Suprapubic skin (tissue), 4 donors: ENCODE measurements around the gene EXT2.

DNA sequence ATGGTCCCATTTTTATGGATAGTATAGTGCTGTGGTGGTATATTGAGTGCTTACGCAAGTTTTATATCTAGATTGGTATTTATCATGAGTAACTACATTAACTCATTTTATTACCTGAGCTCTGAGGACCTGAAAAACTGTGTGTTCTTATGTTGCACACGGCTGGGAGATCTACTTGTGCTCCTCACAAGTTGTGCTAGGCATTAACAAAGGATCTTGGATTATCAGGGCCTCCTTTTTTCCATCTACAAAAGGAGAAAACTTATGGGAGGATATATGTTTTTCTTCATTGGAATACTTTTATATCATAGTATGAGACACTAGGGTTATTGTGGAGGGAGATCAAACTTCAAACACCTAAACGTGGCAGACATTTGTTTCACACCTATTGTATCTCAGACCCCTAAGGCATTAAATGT, 75.3 kb downstream of the PRR5L start:
- PRO-cap = no peak
- RAMPAGE, long total RNA, 4 experiments = no peak in any of the 4 experiments

- PRO-cap = no peak
- RAMPAGE, long total RNA, 4 experiments = no peak in any of the 4 experiments
Observed at GRCh38 chr11:36421021-36421246, 89.1 kb downstream of the TRAF6 start.

- PRO-cap = no peak
- RAMPAGE, long total RNA, 4 experiments = no peak in any of the 4 experiments
Observed at GRCh38 chr11:36431620-36432337, 78.3 kb downstream of the TRAF6 start.

DNA sequence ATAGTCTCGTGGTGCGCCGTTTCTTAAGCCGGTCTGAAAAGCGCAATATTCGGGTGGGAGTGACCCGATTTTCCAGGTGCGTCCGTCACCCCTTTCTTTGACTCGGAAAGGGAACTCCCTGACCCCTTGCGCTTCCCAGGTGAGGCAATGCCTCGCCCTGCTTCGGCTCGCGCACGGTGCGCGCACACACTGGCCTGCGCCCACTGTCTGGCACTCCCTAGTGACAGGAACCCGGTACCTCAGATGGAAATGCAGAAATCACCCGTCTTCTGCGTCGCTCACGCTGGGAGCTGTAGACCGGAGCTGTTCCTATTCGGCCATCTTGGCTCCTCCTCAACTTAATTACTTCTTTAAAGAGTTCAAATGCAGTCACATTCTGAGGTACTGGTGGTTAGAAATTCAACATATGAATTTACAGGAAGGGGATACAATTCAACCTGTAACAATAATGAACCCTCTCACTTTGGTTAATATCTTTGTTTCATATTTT, 10.5 kb upstream of the RAG1 start:
- PRO-cap = no peak
- RAMPAGE, long total RNA, 4 experiments = no peak in any of the 4 experiments

- PRO-cap = no peak
- RAMPAGE, long total RNA, 4 experiments = no peak in any of the 4 experiments
Observed at GRCh38 chr11:38872296-38872611, 2274.2 kb upstream of the RAG2 start.

DNA sequence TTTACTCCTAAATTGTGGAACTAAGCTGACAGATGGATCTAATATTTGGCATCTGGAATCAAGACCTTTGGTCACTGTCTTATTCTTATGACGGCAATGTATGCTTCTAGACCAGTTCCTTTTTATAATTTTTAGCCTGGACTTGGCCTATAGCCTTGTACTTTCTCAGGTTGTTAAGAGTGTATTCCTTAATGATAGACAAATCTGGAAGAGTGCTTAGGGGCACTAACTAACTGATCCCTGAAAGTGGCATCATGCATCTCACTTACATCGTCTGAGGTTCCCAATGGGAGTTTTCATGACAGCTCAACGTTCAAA, 883.2 kb downstream of the LRRC4C start:
- PRO-cap = no peak
- RAMPAGE, long total RNA, 4 experiments = no peak in any of the 4 experiments

DNA sequence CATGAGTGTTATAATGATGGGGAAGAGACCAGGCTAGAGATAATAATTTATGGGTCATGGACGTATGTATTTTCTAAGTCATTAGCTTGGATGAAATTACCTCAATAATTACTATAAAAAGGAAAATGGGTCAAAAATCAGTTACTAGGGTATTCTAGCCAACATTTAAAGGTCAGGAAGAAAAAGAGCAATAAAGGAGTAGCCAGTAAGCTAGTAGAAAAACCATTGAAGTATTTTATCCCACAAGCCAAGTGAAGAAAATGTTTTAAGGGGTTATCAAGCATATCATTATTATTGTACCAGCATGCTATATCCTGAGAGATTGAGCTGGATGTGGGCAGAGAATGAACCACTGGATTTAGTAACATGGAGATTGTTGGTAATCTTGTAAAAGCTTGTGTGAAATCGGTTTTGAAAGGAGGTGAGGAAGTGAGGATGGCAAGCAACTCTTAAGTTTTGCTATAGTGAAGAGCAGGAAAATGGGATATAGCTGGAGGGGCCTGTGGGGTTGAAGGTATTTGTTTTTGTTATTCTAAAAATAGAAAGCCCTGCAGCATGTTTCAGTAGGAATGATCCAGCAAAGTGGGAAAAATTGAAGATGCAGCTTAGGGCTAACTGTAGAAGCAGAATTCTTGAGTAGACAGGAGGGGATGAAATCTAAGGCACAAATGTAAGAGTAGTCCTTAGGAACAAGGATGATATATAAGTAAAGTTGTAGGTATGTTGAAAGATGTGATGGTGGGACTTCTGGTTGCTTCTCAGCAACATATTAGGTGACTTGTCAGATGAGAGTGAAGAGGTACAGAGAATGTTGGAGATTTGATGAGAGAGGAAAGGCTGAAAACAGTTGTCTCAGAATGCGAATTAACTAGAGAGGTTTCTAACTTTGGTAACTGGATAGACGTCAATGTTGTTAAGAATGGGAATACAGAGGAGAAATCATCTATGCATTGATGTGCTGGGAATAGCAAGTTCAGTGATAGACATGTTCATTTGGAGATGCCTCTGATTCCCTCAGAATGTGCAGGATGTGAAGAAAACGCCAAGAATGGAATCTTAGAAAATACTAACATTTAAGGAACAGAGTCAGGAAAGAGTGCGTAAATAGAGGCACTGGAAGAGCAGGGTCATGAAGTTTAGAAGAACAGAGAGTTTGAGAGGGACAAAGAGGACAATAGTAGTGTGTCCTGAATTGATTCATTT, 64.1 kb downstream of the TTC17 start:
- PRO-cap = no peak
- RAMPAGE, long total RNA, 4 experiments = no peak in any of the 4 experiments

DNA sequence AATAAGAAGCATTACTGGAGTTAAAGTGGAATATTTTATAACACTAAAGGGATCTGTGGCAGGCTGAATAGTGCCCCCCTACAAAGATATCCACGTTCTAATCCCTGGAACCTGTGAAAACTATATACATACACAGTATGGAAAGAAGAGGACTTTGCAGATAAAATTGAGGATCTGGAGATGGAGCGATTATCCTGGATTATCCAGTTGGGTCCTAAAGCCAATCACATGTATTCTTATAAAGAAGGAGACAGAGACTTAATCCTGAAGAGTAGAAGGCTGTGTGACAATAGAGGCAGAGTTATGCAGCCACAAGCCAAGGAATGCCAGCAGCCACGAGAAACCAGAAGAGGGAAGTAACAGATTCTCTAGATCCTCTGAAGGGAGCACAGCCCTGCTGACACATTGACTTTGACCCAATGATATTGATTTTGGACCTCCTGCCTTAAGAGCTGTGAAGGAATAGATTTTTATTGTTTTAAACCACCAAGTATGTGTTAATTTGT, 103.5 kb downstream of the TTC17 start:
- PRO-cap = no peak
- RAMPAGE, long total RNA, 4 experiments = no peak in any of the 4 experiments

DNA sequence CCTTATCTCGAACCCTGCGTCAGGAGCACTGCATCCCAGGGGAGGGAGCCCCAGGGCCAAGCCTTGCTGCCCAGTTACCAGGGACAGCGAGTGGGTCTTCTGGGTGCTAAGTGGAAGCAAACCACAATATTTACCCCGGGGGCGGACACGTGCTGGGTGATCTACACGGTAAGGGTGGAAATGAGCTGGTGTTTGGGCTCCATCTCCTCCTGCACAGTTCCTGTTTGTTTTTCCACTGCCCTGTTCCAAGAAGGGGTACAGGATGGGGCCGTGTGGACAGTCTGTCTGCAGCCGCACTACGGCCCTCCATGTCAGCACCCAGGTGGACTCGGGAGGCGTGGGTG, 133.6 kb upstream of the HSD17B12 start:
- PRO-cap = no peak
- RAMPAGE, long total RNA, 4 experiments = no peak in any of the 4 experiments

DNA sequence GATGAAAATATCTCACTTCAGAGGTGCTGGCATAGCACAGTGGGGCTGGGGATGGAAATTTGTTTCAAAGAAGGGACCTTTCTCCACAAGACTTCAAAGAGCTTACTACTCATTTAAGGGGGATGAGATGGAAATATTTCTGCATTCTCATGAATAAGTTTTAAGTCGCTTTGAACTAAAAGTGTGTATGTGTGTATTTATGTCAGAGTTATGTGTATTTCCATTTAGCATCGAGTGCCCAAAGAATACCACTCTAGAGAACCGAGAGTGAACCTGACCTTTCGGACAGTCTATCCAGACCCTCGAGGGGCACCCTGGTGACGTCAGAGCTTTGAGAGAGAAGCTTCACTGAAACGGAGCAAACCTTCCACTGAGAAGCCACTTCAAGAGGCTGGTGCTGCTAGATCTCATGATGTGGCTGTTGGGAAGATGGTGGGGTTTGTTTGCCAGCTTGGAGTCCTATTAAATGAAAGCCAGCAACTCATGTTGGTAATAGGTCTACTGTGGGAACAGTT, 22.7 kb upstream of the C11orf96 start:
- PRO-cap = no peak
- RAMPAGE, long total RNA, 4 experiments = no peak in any of the 4 experiments

GRCh38 chr11:43944799-43945837, 2.7 kb downstream of the C11orf96 start:
- PRO-cap = no peak
- RAMPAGE, long total RNA, 4 experiments = no peak in any of the 4 experiments

- PRO-cap = no peak
- RAMPAGE, long total RNA, 4 experiments = no peak in any of the 4 experiments
Observed at GRCh38 chr11:43997252-43997570, 50.6 kb upstream of the ACCSL start.

DNA sequence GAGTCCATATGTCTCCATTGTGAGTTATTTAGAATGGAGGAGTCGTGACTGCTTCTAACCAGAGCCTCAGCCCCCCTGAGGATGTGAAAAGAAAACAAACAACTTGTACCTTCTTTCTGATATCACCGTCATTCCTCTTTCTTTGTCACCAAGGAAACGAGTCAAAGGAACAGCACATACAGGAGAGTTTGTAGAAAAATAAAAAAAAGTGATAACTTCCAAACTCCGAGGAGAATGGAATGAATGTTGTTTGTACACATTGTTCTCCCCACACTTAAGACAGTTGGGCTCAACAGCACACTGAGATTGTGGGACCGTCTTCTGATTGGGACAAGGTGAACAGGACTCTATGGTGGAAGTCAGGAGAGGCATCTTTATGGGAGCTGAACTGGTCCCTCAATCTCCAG, 11.5 kb upstream of the EXT2 start:
- PRO-cap = no peak
- RAMPAGE, long total RNA, 4 experiments = no peak in any of the 4 experiments

GRCh38 chr11:44095372-44096411, at the start of gene EXT2:
Gene EXT2 (plus strand): TSS chr11:44095678.
- PRO-cap = unidirectional peak, plus-strand start at chr11:44095678
- RAMPAGE, long total RNA, 4 experiments = start-site peak on the plus strand in 2 of 4 experiments, at chr11:44095677-44095728 at its widest, 243 to 285 reads per replicate

GRCh38 chr11:44571678-44572161, 6.3 kb downstream of the CD82 start:
- PRO-cap = no peak
- RAMPAGE, long total RNA, 4 experiments = no peak in any of the 4 experiments

DNA sequence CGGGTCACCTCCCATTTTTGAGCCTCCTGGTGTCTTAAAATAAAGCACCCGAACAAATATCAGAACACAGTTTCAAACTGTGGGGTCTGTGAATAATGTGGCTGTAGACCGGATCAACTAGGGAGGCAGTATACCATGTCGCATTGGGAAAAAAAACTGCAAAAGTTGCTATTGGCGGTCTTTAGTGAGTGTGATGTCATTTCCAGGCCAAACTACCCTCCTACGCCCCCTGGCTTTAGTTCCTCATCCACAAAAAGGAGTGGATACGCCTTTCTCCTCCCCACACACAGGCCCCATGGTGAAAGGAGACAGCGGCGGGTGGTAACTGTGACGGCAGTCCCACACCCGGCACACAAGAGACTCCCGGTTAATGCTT, 11.1 kb downstream of the TP53I11 start:
- PRO-cap = no peak
- RAMPAGE, long total RNA, 4 experiments = no peak in any of the 4 experiments

DNA sequence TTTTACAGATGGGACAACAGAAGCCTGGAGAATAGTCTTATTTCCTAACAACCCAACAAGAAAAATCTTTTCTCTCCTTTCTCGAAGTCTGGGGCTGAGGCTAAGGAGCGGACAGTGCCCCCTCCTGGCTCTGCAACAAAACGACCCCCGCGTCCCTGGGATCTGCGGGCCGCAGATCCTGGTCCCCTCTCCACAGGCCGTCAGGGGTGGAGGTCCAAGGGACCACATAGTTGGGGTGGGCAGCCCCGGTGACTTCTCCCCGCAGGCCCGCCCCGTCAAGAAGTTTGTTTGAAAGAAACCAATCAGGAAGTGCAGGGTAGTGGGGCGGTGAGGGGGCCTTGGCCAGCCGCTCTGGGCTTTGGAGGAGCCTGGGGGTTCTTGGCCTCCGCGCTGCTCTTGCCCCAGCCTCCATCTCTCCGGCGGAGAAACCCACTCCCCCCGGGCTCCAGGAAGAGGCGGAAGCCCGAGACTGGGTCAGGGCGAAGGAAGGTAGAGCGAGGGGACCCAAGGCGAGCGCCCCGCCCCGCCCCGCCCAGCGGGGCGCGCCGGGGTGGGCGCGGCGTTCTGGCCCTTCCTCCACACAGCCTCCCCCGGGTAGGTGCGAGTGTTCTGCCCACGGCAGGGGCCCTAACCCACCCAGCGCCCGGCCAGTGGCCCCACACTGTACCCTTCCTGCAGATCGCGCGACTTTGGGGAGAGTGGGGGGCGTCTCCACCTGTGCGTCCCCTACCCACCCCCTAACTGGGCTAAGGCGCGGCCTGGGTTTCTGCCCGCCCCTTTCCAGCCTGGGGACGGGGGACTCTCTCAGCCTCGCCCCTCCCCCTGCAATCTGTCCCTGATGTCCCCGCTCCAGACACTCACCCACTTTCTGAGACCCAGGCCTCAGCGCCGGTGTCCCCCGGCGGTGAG, 1.3 kb downstream of the TP53I11 start:
- PRO-cap = unidirectional peak, plus-strand start at position 319 of the sequence; bidirectional peak, plus-strand start at position 597 of the sequence, minus-strand start at position 471 of the sequence
- RAMPAGE, long total RNA, 4 experiments = no peak in any of the 4 experiments

- PRO-cap = no peak
- RAMPAGE, long total RNA, 4 experiments = no peak in any of the 4 experiments
Observed at GRCh38 chr11:44956742-44957418, 6.2 kb upstream of the TP53I11 start.

DNA sequence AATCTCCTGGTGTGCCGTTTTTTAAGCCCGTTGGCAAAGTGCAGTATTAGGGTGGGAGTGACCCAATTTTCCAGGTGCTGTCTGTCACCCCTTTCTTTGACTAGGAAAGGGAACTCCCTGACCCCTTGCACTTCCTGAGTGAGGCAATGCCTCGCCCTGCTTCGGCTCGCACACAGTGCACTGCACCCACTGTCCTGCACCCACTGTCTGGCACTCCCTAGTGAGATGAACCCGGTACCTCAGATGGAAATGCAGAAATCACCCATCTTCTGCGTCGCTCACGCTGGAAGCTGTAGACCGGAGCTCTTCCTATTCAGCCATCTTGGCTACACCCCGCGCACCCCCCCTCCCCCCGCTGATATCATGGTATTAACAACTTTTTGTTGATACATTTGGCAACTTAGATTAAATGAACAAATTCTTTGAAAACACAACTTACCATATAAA, 18.3 kb upstream of the PRDM11 start:
- PRO-cap = no peak
- RAMPAGE, long total RNA, 4 experiments = no peak in any of the 4 experiments

DNA sequence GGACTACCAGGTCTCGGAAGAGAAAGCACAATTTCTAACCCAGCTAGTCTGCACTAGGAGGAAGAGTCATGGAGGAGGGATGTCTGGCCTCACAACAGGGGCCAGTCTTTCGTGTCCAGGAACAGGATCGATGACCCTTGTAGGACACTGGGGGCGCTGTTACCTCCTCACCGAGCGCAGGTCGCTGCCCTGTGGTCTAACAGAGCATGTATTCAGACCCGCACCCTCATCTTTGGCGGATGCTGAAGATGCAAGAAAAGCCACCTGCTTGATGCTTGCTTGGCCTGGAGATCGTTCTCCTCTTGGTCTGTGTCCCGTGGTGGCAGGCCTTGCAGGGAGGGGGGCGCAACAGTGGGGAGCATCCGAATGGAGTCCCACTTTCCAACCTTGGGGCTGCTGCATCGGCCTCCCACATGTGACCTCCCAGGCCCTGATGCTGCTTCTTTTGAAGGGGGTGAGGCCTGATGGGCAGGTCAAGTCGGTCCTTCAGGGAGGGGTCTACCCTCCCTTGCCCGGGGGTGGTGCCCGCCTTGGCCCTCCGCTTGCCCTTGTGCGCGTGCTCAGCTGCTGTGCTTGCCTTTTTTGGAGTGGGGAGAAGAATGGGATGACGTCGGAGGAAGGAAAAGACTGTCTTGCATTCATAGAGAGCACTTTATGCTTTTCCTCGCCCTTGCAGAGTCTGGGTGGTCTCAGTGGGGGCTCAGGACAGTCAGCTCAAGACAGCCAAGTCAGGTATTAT, 66.7 kb downstream of the PRDM11 start:
- PRO-cap = no peak
- RAMPAGE, long total RNA, 4 experiments = no peak in any of the 4 experiments